Heart left ventricle (tissue), 7 donors: Measurements from ENCODE around the genes AGTRAP, HNRNPCL4 and PRAMEF9.

DNA sequence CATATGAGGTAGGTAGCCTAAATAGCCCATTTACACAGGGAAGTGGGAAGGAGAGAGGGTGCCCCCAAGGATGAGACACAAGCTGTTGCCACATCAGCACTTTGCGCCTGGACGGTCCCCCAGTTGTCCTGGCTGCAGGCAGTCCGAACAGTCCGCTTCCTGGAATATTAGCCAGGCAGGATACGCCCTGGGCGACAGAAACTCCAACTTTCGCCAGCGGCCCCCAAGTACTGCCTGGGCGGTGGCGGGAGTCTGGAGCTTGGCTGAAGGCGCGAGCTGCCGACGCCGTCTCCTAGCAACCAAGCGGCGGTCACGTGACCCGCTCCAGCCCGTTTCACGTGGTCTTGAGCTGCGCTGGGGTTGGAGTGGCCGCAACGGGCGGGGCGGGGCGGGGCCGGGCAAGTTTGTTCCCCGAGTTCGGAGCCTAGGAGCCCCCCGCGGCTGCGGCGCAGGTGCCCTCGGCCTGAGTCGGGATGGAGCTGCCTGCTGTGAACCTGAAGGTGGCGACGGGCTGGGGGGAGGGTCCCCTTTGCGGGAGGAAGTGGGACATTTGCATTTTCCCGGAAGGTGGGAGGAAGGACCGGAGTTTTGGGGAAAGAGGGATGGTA lies at the start of gene AGTRAP:
TSS of gene AGTRAP (plus strand) at position 401 of the 608 bp plus-strand sequence.
- PRO-cap, 6 experiments, result peak in 6 of 6 experiments; most common plus-strand start position 401 of the sequence (in 5); most common minus-strand start position 130 of the sequence (in 4)
- RAMPAGE, long total RNA, 2 experiments, result start-site peak on the plus strand in 2 of 2 experiments, centred at positions 409 to 410 of the sequence, 122 to 181 reads per replicate
- RRBS, result no CpG with 5 or more reads among the region's 41 CpGs

- PRO-cap, 6 experiments, result peak in 6 of 6 experiments; most common plus-strand start chr1:11887150 (in 3); most common minus-strand start chr1:11887227 (in 5)
- RAMPAGE, long total RNA, 2 experiments, result no peak in any of the 2 experiments
- RRBS, result 19% methylated on average over 6 of the region's 29 CpGs
These were observed 28.4 kb upstream of the NPPB start for GRCh38 chr1:11886788-11887874.

DNA sequence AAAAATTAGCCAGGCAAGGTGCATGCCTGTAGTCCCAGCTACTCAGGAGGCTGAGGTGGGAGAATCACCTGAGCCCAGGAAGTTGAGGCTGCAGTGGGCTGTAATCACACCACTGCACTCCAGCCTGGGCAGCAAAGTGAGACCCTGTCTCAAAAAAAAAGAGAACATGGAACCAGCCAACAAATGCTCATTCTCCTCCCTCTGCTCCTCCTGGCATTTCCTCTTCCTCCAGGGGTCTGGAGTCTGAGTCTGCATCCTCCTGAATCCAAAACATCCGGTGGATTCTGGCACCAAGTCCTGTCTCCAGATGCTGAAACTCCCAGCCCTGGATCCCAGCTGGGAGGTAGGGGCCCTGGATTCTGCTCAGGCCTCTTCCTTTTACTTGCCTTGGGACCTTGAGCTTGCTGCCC lies 3.6 kb upstream of the PLOD1 start:
- PRO-cap, 6 experiments, result peak in 2 of 6 experiments; most common plus-strand start position 268 of the sequence (in 2); most common minus-strand start position 219 of the sequence (in 1)
- RAMPAGE, long total RNA, 2 experiments, result no peak in any of the 2 experiments
- RRBS, result no CpG with 5 or more reads among the region's 1 CpG

DNA sequence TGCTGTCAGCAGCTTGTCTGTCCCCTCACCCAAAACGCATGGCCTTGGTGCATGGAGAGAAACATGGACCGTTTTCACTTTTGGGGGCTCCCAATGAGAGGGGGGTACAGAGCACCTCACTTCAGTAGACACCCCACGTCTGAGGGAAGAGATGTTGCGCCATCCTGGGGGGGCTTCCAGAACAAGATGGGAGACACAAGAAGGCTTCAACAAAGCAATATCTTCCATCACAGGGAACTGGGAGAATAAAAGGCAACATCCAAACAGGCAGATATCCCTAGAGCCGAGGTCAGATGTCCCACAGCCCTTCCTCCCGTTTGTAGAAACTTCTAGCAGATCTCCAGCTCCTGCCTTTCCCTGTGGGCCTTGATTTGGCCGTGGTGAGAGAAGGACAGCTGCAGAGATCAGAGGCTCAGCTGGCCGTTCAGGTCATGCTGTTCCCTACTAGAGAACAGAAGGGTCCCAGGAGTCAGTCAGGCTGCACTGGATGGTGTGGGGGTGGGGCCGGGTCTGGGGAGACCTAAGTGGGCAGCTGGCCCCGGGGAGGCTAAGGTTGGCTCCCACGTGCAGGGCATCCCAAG lies 4.3 kb downstream of the PLOD1 start:
- PRO-cap, 6 experiments, result no peak in any of the 6 experiments
- RAMPAGE, long total RNA, 2 experiments, result no peak in any of the 2 experiments
- RRBS, result no CpG with 5 or more reads among the region's 11 CpGs

GRCh38 chr1:11984011-11984519 lies 3.8 kb downstream of the MFN2 start:
- PRO-cap, 6 experiments, result no peak in any of the 6 experiments
- RAMPAGE, long total RNA, 2 experiments, result no peak in any of the 2 experiments
- RRBS, result no CpG with 5 or more reads among the region's 8 CpGs

- PRO-cap, 6 experiments, result peak in 3 of 6 experiments; most common plus-strand start chr1:11984758 (in 3); most common minus-strand start chr1:11984643 (in 2)
- RAMPAGE, long total RNA, 2 experiments, result start-site peak on the plus strand in 2 of 2 experiments, at chr1:11984764-11984792 at its widest, 218 to 253 reads per replicate
- RRBS, result no CpG with 5 or more reads among the region's 7 CpGs
These were observed 4.3 kb downstream of the MFN2 start for GRCh38 chr1:11984520-11984997.

DNA sequence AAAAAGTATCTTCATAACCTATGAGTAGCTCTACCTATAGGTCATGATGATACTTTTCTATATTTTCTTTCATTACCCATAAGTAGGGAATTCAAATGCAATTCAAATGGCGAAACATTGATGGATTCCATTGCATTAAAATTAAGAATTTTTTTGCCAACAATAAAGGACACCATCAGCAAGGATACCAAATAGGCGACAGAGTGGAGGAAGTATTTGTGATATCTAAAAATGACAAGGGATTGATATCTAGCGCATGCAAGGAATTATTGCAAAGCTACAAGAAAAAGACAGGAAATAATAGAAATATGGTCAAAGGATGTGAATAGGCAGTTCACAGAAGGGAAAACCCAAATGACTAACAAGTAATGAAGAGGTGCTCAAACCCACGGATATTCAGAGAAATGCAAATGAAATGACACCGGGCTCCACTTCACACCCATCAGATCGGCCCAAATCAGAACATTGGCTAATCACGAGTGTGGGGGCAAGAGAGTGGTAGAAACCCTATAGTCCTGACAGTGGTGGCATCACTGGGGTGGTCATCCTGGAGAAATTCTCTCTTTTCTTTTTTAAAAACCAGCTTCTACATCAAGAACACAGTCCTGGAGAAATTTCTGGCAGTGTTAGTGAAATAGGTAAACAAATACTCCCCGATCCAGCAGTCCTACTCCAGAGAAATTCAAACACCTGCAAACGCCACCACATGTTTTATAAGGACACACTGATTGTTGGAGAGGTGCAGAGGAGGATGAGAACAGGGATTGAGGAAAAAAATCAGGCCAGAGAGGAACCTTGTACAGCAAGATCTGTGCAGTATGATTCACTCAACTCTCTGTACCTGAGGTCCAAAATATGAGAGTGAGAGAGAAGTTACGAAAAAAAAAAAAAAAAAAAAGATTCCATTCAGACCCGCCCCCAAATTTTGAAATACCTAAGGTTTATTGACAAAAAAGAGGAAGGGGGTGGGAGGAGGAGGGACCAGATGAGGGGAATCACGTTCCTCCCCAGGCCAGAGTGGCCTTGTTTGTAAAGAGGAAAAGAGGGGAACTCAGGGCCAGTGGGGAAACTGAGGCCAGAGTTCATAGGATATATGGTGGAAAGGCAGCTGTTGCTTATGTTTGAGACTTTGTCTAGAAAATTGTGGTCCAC lies 9.3 kb upstream of the TNFRSF1B start:
- PRO-cap, 6 experiments, result peak in 1 of 6 experiments; most common plus-strand start position 1,026 of the sequence (in 1); most common minus-strand start position 843 of the sequence (in 1)
- RAMPAGE, long total RNA, 2 experiments, result no peak in any of the 2 experiments
- RRBS, result no CpG with 5 or more reads among the region's 12 CpGs

- PRO-cap, 6 experiments, result no peak in any of the 6 experiments
- RAMPAGE, long total RNA, 2 experiments, result no peak in any of the 2 experiments
- RRBS, result 88% methylated on average over 2 of the region's 7 CpGs
These were observed 19.8 kb downstream of the TNFRSF1B start for GRCh38 chr1:12186569-12187070.

- PRO-cap, 6 experiments, result no peak in any of the 6 experiments
- RAMPAGE, long total RNA, 2 experiments, result no peak in any of the 2 experiments
- RRBS, result no CpG with 5 or more reads among the region's 13 CpGs
These were observed 22.8 kb downstream of the TNFRSF1B start for GRCh38 chr1:12189355-12190214.

- PRO-cap, 6 experiments, result peak in 3 of 6 experiments; most common plus-strand start chr1:12344861 (in 3); most common minus-strand start chr1:12344852 (in 2)
- RAMPAGE, long total RNA, 2 experiments, result no peak in any of the 2 experiments
- RRBS, result no CpG with 5 or more reads among the region's 9 CpGs
These were observed 114.9 kb downstream of the VPS13D start for GRCh38 chr1:12344498-12345271.

DNA sequence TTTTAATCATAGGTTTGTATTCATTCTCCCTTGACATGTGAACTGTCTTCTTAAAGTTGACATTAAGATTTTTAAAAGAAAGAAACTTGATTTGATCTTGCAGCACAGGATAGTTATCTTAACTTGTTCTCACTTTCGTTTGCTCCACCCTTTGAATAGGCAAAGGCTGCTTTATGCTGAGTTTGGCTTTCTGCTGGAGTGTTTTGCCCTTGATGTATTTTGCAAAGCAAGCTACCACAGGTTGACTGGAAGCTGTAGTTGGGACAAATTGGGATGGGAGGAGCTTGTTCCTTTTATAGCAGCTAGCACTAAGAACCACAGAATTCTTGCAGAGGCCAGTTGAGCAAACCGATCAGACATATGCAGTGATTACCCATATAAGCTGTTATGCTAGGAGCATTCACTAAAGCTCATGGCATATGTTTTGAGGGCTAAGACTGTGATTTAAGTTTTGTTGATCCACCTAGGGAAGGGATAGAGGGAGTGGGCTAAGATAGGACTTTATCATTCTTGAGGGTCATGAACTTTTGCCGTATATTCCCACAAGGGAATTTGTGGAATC lies 130.0 kb downstream of the VPS13D start:
- PRO-cap, 6 experiments, result peak in 1 of 6 experiments; most common plus-strand start position 323 of the sequence (in 1)
- RAMPAGE, long total RNA, 2 experiments, result no peak in any of the 2 experiments
- RRBS, result no CpG with 5 or more reads among the region's 3 CpGs

DNA sequence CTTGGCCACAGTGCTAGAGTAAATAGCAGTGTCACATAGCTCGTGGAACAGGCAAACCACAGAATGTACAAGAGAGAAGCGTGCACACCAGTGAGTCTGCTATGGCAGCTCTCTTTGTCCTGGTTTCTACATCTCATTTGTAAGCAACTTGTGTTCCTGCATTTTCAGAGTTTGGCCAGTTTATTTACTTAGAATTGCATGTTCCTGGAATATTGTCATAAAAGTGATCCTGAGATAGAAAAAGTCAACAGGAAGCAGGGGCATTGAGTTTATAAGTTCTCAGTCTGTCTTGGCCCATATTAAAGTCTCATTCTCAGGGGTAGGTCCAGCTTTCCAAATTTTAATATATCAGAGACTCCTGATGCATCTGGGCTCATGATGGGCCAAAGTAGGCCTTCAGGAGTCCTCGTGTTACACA lies 142.0 kb downstream of the DHRS3 start:
- PRO-cap, 6 experiments, result no peak in any of the 6 experiments
- RAMPAGE, long total RNA, 2 experiments, result no peak in any of the 2 experiments
- RRBS, result no CpG with 5 or more reads among the region's 3 CpGs

DNA sequence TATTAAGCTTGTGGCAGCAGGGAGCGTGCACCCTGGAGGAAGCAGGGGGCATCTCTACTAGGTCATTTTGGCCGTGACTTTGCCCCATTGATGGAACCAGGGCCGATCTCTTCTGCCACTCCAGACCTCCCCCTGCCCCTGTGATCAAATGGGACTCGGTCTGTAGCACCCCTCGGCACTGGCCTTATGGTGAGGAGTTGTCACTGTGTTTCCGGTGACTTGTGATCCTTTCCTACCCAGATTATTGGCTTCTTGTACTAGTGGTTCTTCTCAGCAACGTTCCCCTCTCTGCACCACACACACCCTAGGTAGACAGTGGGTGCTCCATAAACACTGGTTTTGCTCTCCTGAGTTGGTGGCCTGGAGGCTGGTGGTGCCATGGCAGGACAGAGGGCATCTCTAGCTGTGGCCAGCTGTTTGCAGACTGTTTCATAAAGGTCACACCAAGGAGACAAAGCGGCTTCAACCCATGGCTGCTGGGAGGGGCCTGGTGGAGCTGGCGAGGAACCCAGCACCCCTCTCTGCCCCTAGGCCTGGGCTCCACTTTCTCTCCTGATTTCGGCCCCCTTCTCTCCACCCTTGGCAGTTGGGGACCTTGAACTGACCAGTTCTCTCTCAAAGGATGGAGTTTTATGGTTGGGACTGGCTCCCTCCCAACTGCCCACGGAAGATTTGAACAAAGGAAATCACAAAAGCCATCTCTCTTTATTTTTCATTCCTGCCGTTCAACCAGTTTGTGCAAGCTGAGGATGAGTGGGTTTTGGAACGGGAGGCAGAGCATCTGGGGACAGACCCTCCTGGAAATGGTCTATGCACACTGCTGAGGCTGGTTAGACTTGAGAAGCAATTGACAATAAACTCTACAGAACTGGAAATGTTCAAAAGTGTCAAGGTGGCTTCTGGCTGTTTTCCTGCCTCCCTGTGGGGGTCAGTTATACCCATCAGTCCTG lies 50.5 kb downstream of the DHRS3 start:
- PRO-cap, 6 experiments, result no peak in any of the 6 experiments
- RAMPAGE, long total RNA, 2 experiments, result no peak in any of the 2 experiments
- RRBS, result no CpG with 5 or more reads among the region's 13 CpGs

DNA sequence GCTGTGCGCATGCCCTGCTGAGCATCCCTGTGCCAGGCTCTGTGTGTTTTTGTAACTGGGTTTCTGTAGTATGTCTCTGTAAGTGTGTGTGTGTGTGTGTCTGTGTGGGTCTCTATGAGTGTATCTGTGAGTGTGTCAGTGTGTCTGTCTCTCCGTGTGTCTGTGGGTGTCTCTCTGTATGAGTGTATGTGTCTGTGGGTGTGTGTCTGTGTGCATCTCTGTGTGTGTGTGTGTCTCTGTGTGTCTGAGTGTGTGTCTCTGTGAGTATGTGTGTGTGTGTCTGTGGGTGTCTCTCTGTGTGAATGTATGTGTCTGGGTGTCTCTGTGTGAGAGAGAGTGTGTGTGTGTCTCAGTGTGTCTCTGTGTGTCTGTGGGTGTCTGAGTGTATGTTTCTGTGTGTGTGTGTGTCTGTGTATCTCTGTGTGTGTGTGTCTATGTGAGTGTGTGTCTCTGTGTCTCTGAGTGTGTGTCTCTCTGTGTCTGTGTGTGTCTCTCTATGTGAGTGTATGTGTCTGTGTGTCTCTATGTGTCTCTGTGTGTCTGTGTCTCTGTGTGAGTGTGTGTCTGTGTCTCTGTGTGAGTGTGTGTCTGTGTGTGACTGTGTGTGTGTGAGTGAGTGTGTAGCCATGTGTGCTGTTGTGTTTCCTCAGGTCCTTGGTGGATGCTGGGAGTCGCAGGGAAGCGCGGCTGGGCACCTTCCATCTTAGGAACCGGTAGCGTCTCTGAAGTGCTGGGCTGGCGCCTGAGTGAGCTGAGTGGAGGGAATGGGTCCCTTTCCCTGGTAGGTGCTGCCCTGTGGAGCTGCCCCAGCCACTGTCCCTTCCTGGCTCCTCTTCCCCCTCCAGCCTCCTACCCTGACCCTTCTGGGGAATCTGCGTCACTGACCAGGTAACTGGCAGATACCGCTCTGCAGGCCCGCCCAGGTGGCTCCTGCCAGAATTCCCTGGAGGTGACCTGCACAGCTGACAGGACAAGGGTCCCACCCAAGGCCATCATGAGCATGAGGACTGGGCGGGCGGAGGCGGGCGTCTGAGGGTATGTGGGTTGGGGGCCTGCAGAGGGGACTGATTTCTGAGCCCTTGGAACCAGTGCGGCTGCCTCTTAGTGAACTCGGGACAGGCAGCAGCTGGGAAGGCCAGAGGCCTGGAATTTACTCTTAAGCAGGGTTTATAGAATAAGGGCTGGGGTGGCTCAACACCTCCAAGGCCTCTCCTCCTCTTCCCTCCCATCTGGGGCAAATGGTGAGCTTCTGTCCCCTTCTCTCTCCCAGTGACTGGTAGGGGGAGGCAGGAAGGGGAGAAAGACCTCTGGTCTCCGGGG lies 32.8 kb downstream of the DHRS3 start:
- PRO-cap, 6 experiments, result no peak in any of the 6 experiments
- RAMPAGE, long total RNA, 2 experiments, result no peak in any of the 2 experiments
- RRBS, result no CpG with 5 or more reads among the region's 18 CpGs

DNA sequence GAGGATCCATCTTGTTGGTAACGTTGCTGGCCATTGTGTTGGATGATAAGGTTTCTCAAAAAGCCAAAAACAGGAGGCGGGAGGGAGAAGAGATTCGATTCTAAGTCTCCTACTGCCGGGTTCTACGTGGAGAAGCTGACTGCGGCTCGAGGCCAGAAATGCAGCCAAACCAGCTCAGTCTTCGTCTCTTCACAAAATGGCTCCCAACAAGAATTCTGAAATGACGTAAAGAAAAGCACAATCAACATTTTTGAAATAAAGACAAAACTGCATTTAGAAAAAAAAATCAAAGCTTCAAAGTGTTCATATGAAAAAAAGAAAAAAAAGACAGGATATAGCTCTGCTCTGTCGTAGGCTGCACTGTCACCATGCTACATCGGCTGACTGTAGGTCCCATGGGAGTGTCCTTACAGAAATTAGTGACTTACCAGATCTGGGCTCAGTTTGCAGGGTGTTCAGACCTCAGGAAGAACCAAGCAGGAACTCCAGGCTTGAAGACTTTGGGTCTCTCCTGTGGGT lies at the start of gene HNRNPCL4:
TSS of gene HNRNPCL4 (minus strand) at position 198 of the 519 bp plus-strand sequence.
- PRO-cap, 6 experiments, result no peak in any of the 6 experiments
- RAMPAGE, long total RNA, 2 experiments, result no peak in any of the 2 experiments
- RRBS, result no CpG with 5 or more reads among the region's 11 CpGs

GRCh38 chr1:13171647-13172053 lies at the start of gene PRAMEF9:
Gene PRAMEF9, plus strand, starts transcription at chr1:13171848.
- PRO-cap, 6 experiments, result no peak in any of the 6 experiments
- RAMPAGE, long total RNA, 2 experiments, result no peak in any of the 2 experiments
- RRBS, result no CpG with 5 or more reads among the region's 3 CpGs

GRCh38 chr1:13585250-13585819 lies 1.7 kb downstream of the PDPN start:
- PRO-cap, 6 experiments, result no peak in any of the 6 experiments
- RAMPAGE, long total RNA, 2 experiments, result no peak in any of the 2 experiments
- RRBS, result no CpG with 5 or more reads among the region's 13 CpGs

GRCh38 chr1:13619781-13620550 lies 36.3 kb downstream of the PDPN start:
- PRO-cap, 6 experiments, result no peak in any of the 6 experiments
- RAMPAGE, long total RNA, 2 experiments, result no peak in any of the 2 experiments
- RRBS, result no CpG with 5 or more reads among the region's 12 CpGs

- PRO-cap, 6 experiments, result no peak in any of the 6 experiments
- RAMPAGE, long total RNA, 2 experiments, result no peak in any of the 2 experiments
- RRBS, result no CpG with 5 or more reads among the region's 2 CpGs
These were observed 10.1 kb downstream of the PRDM2 start for GRCh38 chr1:13709984-13710569.

DNA sequence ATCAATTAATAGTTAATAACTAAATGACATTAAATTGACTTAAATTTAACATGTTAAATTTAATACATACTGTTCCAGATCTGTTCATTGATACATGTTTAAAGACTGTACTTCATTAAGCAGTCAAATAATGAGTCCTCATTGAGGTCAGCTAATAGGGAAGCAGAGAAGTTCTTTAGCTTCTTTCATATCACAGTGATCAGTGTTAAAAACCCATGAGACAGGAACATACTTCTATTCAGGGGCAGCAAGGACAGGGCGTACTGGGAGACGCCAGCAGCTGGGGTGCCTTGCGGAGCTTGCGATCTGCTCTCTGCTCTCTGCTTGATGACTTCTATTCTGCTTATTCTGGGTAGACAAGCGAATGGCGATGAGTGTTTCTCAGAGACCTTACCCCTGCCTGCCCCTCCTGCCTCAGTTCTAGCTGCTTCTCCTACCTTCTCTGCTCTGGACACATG lies 26.7 kb downstream of the PRDM2 start:
- PRO-cap, 6 experiments, result no peak in any of the 6 experiments
- RAMPAGE, long total RNA, 2 experiments, result no peak in any of the 2 experiments
- RRBS, result no CpG with 5 or more reads among the region's 6 CpGs